AG10803 (cell line): ENCODE data around the genes FITM1, REC8 and LTB4R2.

GRCh38 chr14:23300997-23302056 is 1.3 kb downstream of the PPP1R3E start:
- RRBS = under 1% methylated on average over 44 of the region's 102 CpGs

- RRBS = no CpG with 5 or more reads among the region's 8 CpGs
Observed at GRCh38 chr14:23412534-23413175, 4.6 kb upstream of the MYH6 start.

DNA sequence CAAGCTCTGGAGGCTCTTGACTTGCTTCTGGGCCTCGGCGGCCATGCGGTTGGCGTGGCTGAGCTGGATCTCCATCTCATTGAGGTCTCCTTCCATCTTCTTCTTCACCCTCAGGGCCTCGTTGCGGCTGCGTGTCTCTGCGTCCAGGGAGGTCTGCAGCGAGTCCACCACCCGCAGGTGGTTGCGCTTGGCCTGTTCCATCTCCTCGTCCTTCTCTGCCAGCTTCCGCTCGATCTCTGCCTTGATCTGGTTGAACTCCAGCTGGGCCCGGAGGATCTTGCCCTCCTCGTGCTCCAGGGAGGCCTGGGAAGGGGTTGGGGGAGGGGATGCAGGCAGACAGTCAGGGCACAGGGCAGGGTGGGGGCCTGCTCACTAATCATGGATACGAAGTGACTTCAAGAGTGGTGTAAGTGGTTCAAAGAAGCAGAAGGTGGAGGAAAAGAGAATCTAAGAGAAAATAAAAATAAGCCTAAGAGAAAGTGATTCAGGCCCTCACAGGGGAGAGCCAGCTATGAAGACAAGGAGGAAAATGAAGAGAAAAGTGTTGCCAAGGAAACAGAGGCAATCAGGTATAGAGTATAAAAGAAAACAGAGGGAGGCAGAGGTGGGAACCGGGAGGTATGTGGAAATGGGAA is 8.1 kb upstream of the MYH6 start:
- RRBS = no CpG with 5 or more reads among the region's 18 CpGs

DNA sequence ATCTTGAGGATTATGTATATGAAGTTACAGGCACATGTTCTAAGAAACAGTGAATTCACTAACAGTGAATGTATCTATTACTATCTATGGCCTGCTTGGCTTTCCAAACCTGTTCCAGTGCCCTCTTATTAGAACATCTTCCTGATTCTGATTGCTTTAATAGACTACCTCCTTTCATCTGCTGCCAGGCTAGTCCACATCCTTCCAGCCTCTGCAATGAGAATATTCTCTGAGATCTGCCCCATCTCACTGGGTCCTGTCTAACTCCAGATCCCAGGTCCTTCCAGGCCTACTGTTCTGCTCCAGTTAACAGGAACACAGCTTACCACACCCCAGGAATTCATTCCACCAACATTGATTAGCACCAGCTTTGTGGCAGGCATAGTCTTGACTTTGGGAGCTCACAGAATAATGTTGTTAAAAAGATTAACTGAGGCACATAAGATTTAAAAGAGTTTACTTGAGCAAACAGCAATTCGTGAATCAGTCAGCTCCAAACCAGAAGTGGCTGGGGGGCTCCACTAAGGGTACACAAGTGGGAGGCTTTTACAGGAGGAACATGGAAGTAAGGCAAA is 11.9 kb upstream of the MYH7 start:
- RRBS = no CpG with 5 or more reads among the region's 1 CpG

- RRBS = no CpG with 5 or more reads among the region's 7 CpGs
Observed at GRCh38 chr14:23550486-23550774, 1.1 kb downstream of the ZFHX2 start.

- RRBS = no CpG with 5 or more reads among the region's 3 CpGs
Observed at GRCh38 chr14:23561433-23561909, 5.4 kb downstream of the THTPA start.

DNA sequence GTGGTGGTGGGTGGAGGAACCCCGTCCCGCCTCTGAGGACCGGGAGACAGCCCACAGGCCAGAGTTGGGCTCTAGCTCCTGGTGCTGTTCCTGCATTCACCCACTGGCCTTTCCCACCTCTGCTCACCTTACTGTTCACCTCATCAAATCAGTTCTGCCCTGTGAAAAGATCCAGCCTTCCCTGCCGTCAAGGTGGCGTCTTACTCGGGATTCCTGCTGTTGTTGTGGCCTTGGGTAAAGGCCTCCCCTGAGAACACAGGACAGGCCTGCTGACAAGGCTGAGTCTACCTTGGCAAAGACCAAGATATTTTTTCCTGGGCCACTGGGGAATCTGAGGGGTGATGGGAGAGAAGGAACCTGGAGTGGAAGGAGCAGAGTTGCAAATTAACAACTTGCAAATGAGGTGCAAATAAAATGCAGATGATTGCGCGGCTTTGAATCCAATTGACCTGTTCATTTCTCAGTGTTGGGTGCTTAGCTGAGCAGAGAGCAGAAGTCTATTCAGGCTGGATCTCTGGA is 17.3 kb downstream of the DHRS4L2 start:
- RRBS = no CpG with 5 or more reads among the region's 8 CpGs

- RRBS = no CpG with 5 or more reads among the region's 20 CpGs
Observed at GRCh38 chr14:24071751-24072846, 737 bp downstream of the CPNE6 start.

- RRBS = 90% methylated on average over 5 of the region's 14 CpGs
Observed at GRCh38 chr14:24103281-24103828, 9.2 kb downstream of the PCK2 start.

DNA sequence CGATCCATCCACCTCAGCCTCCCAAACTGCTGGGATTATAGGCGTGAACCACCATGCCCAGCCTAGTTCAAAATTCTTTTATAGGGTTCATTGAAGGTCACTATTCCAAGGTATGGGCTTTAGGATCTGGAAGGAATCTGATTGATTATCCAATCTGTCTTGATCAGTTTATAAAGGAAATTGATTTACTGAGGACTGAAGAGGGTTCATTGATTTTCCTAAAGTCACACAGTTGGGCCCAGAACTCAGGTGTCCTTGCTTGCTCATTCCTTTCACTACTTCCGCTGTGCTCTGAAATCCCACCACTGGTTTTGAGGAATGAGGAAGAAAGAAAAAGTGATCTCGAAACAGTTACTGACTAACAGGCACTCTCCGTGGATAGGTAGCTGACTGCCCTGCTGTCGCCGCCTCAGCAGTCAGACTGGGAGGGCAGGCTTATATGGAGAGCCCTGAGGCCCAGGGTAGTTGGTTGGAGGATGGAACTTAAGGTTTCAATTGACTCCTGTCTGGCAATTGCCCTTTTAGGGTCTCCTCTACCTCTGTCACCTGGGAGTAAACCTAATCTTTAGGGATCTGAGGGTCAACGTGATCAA is at the start of gene FITM1:
FITM1 (plus strand) TSS at position 386 of the 593 bp plus-strand sequence.
- RRBS = no CpG with 5 or more reads among the region's 8 CpGs

GRCh38 chr14:24161886-24162515 is 936 bp downstream of the IRF9 start:
- RRBS = 11% methylated on average over 1 of the region's 8 CpGs

DNA sequence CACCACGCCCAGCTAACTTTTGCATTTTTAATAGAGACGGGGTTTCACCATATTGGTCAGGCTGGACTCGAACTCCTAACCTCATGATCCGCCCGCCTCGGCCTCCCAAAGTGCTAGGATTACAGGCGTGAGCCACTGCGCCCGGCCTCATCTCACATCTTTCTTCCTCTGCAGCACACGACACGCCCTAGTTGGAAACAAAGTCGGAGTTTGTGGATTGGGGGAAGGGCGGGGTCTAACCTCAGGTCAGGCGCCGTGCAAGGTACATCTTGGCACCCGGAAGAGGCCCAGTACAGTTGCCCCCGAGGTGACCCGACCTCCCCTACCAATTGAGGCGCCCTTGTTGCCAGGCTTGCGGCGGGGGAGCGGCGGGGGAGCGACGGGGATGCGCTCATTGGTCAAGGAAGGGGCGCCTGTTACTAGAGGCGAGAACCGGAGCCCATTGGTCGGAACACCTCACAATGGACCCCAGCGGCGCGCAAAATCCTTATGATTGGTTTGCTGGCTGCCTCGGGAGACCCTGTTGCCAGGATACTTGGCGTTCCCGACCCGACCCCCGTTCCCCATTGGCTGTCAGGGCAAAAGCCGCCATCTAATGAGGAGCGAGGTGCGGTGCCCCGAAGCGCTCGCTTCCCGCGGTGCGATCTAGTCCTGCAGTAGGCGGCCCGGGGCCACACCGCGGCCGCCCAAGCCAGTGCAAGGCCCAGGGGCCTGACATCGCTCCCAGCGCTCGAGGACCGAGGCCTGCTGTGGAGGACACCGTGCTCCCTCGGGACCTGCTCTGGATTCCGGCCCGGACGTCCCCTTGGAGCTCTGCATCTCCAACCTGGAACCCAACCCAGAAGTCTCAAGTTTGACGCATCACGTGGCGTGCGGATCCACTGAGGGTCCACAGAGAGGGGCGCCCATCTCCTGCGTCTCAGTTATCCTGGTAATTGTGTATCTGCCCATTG is at the start of gene REC8:
REC8 (plus strand) TSS at position 646 of the 953 bp plus-strand sequence.
- RRBS = no CpG with 5 or more reads among the region's 67 CpGs

GRCh38 chr14:24181071-24181851 is 7.4 kb downstream of the IPO4 start:
- RRBS = no CpG with 5 or more reads among the region's 12 CpGs

DNA sequence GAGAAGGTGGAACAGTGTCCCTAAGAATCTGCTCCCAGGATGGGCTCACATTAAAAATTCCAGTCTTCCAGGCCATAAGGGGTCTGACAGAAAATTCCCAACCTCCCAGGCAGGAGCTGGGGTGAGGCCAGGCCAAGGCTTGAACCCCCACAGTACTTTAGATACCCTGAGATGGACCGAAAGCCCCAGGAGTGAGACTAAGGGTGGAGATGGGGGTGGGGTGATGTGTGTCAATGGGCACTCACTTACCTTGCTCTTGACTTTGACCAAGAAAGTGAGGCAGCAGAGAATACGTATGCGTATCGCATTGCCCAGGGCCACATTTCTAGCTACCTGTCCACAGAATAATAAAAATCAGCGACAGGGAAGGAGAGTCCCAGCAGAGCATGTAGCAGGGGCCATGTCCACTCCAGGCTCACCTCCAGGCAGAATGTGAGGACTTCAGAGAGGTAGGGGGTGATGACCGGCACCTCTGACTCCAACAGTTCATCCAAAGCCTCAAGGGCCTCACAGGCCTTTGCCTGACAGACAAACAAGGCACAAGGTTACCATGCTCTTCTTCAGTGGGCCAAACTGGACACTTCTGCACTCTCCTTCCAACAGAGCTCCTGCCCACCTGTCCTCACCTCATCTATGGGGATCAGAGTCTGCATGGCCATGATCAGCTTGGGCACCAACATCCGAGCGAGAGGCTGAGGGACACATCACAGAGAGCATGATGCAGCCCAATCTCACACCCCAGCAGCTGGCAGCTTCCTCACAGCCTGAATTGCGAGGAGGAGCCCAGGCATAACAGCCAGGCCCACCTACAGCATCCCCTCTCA is 1.9 kb downstream of the IPO4 start:
- RRBS = no CpG with 5 or more reads among the region's 9 CpGs

- RRBS = no CpG with 5 or more reads among the region's 13 CpGs
Observed at GRCh38 chr14:24268547-24269351, 2.6 kb downstream of the RABGGTA start.

DNA sequence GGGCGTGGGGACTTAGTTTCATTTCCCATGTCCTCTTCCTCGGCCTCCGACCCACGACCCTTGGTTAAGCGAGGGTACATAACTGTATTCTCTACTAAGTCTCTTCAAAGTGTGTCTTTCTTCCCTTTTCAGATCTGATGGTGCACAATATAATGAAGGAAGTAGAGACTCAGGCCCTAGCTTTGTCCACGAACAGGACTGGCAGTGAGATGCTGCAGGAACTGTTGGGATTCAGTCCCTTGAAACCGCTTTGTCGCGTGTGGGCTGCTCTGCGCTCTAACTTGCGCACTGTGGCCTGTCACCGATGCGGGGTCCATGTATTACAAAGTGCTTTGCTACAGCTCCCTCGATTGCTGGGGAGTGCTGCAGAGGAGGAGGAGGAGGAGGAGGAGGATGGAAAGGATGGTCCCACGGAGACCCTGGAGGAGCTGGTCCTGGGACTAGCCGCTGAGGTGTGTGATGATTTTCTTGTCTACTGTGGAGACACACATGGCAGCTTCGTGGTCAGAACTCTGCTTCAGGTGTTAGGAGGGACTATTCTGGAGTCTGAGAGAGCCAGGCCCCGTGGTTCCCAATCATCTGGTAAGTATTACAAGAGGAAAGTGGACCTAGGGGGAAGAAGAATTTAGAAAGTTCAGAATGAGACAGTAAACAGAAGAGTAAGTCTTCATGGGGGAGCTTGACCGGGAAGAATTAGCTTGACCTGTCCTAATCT is 783 bp downstream of the NOP9 start:
- RRBS = no CpG with 5 or more reads among the region's 19 CpGs

DNA sequence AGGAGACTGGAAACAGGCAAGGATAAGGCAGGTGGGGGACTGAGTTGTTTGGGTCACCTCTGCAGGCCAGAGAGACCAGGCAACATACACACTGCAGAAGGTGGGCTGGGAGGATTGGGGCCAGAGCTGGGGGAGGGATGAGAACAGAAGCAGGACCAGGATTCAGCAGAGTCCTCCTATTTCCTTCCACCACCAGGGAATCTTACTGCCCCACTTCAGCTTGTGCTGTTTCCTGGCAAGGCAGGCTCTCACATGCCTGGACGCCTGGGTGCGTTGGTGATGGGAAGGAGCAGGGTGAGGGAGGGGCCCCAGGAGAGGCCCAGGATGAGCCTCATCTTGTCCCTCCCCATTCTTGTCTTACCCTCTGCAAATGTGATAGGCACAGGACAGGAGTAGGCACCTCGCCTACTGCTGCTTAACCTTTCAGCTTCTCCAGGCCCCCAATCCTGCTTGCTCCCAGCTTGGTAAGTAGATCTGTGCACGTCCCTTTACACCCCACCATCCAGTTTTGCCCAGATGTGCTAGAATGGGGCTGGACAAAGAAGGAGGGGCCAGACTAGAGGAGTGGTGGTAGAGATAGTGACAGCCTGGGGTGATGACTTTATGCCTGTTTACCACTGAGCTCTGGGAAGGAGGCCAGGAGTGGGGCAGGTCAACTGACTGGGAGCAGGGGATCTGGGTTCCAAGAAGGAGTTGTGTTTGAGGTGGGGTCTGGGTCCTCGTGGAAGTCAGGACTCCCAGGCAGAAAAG is at the start of gene LTB4R2:
LTB4R2 (plus strand) TSS at position 349 of the 750 bp plus-strand sequence.
- RRBS = no CpG with 5 or more reads among the region's 5 CpGs

DNA sequence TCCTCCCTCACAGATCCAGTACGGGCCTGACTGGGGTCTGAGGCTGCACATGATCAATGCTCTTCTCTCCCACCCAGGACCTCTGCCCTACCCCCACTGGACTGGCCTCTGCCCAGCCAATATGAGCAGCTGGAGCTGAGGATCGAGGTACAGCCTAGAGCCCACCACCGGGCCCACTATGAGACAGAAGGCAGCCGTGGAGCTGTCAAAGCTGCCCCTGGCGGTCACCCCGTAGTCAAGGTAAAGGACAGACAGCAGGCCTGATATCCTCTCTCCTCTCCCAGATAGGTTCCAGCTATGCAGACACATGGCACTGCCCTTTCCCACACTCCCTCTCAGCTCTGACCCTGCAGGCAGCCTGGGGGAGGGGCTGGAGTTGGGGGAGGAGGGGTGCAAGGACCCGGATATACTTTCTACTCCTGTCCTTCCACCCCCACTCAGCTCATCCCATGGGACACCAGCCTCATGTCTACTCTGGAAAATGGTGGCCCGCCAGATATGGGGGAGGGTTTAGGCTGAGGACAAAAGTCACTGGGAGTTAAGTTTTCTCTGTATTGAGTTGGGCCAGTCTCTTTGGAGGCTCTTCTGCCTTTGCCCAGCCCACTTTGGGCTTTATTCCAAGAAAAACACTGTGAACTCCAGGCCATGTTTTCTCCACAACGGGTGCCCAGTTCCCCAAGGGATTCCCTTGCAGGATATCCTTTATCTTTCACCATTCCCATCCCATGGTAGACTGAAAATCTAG is 4.6 kb downstream of the NFATC4 start:
- RRBS = no CpG with 5 or more reads among the region's 9 CpGs

DNA sequence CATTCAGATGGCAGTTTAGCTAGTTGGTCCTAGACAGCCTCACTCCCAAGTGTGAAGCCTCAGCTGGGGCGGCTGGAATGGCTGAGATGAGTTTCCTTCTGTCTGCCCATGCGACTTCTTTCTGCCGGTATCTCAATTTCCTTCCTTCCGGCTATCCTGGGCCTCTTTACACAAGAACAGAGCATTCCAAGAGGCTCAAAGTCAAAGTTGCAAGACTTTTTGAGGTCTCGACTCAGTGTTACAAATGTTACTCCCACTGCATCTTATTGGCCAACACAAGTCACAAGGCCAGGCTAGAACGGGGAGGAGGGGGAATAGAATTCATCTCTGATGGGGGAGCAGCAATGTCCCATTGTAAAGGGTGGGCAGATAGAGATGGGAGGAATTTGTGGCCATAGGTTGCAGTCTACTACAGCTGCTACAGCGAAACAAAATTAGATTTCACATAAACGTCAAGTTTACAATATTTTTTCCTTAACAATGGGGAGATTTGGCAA is 9.6 kb upstream of the NYNRIN start:
- RRBS = no CpG with 5 or more reads among the region's 8 CpGs

GRCh38 chr14:24418422-24418977 is 11.0 kb downstream of the CBLN3 start:
- RRBS = no CpG with 5 or more reads among the region's 7 CpGs